Measurements from ENCODE around the genes FGF23 and KCNA6.

- PRO-cap: no peak
Measured at GRCh38 chr12:4270149-4270776, 3.3 kb upstream of the CCND2 start.

DNA sequence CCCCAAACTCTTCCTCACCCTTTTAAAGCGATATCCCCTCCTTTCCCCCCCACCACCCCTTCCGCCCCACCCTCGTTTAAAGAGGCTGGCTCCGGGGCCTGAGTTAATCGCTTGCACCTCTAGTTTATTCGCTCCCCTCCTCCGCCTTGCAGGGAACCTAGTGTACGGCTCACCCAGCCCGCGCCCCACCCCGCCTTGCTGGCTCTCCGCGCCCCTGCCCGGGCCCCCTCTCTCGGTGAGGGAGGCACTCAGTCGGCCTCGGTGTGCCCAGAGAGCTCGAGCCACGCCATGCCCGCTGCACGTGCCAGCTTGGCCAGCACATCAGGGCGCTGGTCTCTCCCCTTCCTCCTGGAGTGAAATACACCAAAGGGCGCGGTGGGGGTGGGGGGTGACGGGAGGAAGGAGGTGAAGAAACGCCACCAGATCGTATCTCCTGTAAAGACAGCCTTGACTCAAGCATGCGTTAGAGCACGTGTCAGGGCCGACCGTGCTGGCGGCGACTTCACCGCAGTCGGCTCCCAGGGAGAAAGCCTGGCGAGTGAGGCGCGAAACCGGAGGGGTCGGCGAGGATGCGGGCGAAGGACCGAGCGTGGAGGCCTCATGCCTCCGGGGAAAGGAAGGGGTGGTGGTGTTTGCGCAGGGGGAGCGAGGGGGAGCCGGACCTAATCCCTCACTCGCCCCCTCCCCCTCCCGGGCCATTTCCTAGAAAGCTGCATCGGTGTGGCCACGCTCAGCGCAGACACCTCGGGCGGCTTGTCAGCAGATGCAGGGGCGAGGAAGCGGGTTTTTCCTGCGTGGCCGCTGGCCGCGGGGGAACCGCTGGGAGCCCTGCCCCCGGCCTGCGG, 1.2 kb upstream of the CCND2 start:
- PRO-cap: bidirectional peak, plus-strand start at position 79 of the sequence, minus-strand start outside the sequence

DNA sequence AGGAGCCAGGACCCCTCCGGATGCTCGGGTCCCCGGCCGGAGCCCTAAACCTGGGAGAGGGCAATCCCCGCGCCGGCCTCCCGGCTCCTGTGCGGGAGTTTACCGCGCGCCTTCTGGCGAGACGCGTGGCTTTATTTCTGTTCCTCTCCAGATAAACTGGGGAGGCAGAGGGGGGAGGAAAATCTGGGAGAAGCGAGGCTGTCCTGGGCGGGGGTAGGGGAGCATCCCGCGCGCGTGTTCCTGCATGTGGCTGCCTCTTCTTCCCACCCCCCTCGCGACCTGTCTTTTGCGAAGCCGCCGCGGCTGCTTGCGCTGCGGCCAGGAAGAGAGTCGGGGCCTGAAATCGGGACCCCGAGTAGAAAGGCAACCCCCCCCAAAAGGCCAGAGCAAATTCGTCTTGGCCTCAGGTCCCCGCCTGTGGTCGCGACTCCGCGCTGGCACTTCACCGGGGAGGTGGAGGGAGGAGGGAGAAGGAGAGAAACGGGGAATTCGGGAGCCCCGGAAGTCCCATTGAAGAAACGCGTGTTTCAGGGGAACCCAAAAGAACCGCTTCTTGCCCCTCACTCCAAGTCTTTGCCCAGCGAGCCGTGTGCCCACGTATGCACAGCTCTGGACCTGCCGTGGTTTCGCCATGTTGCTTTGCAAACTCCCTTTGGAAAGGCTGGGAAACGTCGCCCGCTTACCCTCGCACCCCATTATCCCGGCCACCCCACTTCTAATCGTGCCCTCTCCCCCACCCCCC, 869 bp downstream of the CCND2 start:
- PRO-cap: no peak

GRCh38 chr12:4276790-4277895, 3.6 kb downstream of the CCND2 start:
- PRO-cap: no peak

DNA sequence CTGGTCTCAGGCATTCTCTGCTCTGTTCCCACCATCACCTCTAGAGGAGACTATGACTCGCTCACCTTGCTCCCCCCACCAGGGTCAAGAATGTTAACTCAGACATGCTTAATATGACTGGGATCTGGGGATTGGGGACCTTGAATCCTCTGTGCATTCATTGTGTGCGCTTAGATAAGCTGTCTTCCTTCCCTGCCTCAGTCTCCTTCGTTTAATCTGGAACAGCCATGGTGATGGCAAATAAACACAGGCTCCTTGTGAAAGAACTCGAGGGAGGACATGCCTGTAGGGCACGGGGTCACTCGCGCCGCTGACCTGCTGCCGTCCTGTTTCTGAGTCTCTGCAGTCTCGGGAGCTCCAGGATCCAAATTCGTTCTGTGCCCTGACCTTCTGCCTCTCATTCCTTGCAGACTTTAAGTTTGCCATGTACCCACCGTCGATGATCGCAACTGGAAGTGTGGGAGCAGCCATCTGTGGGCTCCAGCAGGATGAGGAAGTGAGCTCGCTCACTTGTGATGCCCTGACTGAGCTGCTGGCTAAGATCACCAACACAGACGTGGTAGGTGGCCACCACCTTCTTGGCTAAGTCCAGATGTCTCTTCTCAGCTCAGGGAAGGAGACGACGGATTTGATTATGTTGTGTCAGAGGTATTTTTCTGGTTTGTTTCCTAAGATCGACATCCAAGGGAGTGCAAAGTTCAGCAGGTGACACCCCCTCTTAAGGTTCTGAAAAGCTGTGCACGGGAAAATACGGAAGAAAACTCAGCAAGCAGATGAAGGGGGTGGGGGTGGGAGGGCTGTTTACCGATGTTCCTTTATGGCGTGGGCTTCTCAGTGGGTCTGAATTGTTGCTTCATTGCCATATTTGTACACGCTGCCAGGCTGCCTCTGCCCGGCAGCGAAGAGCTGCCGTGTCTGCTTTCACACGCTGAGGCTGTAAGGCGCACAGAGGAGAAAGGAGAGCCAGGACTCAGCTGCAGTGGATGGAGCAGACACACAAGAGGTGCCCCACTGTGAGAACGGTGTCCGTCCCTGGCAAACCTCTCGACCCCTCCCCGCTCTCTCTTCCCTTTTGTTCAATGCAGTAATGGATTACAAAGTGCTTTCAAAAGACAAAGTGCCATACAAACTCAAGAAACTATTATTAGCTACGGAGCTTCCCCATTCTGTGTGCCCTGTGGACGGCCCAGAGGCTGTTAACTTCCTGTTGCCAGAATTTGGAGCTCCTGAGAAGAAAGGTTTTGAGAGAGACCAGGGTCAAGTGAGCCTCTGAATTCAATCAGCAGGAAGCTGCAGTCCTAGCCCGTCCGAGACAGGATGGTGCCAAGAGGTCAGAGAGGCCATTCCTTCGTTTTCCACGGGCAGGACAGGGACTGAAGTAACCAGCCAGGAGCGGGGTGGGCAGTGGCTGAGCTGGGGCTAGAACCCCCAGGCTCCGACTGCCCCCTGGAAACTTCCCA, 15.4 kb downstream of the CCND2 start:
- PRO-cap: no peak

DNA sequence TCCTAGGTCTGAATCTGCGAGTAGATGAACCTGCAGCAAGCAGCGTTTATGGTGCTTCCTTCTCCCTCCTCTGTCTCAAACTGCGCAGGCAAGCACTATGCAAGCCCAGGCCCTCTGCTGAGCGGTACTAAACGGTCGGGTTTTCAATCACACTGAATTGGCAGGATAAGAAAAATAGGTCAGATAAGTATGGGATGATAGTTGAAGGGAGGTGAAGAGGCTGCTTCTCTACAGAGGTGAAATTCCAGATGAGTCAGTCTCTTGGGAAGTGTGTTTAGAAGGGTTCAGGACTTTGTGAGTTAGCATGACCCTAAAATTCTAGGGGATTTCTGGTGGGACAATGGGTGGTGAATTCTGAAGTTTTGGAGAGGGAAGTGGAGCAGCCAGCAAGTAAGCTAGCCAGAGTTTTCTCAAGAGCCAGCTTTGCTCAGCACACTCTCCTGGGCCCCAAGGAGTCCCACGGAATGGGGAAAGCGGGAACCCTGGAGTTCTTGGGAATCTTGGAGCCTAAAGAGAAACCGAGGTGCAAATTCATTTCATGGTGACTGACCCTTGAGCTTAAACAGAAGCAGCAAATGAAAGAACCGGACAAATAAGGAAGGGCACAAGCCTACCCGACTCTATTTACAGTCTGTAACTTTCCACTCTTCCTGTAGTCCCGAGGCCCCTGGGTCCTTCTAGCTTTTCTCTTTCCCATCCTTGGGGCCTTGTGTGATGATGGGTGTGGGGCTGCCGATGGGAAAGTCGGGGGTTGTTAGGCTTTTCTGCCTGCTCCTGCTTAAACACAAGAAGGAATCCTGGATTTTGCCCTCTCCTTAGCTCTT, 18.3 kb upstream of the TIGAR start:
- PRO-cap: no peak

DNA sequence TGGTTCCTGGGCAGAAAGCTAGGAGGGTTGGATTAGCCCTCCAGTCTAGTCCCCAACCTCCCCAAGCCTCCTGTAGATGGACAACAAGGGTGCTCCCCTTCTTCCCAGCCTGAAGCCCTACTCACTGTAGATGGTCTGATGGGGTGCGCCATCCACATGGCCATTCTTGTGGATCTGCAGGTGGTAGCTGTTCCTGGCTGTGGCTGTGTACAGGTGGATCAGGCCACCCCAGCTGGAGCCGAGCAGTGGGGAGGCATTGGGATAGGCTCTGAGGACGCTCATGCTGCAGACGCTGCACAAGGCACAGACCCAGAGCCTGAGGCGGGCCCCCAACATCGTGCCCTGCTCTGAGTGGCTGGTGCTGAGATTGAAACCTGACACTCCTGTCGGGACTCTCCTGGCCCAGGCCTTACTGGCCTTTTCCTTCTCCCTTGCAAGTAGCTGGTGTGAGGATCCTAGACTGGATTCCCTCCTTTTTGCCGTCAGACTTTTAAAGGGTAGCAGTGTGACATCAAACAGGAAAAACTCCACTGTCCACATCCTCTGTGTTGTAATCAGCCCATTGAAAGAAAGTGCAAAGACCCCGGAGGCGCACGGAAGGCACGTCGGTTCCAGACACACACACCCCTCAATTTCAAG, at the start of gene FGF23:
TSS of gene FGF23 (minus strand) at position 466 of the 639 bp plus-strand sequence.
- PRO-cap: no peak

GRCh38 chr12:4417236-4418477, 28.0 kb downstream of the FGF6 start:
- PRO-cap: no peak

DNA sequence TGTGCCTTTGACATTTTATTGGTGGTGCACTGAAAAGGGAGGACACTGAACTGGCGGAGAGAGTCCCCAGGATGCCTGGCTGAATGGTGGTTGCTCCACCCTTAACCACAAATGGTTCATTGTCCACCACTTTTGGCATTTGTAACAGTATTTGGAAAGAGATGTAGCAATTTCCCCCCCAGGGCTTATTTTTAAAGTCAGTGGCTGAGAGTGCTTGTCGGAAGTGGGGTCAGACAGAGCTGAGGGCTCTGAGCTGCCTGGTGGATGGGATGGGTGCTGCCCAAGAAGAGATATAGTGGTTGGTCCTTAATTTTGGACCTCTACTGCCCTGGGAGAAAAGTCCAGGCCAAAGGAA, 31.5 kb upstream of the FGF6 start:
- PRO-cap: no peak

GRCh38 chr12:4488190-4488954, 42.8 kb upstream of the FGF6 start:
- PRO-cap: no peak

DNA sequence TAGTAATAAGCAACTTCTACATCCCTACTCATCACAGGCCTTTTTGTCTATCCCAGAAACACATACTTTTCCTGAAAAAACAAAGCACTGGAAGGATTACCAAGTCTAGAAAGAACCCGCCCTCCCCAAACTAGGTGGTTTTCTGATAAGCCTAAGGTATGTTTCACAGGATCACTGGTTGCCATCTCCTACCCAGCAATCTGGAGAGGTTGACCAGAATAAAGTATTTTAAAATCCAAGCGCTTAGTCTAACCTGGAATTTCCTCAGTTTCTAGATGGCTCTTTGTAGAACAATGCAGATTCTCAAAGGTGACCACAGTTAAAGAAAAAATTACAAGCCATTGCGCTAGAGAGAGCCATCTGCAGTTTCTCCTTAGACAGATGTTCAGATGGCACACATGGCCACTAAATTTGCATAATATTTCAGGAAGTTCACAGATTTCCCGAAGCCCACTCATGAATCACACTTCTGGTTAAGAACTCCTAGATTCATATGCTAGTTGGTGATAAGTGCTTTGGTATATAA, 893 bp downstream of the AKAP3 start:
- PRO-cap: no peak

DNA sequence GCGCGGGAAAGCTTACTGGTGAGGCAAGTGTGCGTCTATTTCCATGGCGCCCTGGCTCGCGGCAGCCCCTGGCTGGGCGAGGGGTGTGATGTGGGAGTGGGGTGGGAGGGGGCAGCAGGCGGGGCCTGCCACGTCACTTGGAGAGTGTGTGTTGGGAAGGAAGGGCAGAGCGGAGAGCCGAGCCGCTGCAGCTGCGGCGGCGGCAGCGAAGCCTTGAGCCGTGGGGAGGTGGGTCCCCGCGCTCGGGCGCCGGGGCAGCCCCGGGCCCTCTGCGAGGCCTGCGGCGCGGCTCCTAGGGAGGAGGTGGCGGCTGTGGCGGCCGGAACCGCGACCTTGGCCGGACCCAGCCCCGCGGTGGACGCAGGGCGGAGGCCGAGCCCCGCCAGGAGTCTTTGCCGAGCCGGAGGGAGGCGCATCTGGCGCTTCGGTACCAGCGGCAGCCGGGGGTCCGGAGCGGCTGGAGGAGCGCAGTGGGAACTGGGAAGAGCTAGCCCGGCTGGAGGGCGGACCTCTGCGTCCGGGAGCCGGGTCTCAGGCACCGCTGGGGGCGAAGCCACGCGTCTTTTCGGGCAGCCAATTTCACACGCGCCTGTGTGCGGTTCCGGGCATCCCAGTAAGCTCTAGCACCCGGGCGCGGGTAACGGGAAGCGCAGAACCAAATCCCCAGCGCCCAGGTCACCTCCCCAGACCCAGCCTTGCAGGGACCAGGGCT, at the start of gene KCNA6:
TSS of gene KCNA6 (plus strand) at position 167 of the 712 bp plus-strand sequence.
- PRO-cap: no peak

DNA sequence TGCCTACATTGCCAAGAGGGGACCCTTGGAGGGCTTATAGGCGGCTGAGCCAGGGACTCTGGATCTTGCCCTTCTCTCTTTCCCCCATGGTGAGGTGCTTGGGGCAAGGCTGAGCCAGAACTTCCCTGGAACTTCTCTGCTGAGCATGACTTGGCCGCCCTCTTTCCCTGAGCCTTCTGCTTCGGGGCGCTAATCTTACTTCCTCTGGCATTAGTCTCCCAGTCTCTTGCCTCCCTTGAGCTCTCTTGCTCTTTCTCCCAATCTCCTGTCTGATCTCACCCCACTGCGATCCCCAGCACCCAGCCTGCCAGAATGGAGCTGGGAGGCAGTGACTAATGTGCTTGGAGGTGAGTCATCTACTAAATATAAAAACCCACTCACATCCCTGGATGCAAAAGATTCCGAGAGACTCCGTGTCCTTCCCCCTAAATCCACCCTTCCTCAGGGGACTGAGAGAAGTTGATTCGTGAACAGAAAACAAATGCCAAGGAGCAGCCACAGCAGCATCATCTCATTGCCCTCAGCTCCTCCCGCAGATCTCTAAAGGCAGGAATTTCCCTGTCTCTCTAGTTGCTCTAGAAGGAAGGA, 45.8 kb upstream of the KCNA5 start:
- PRO-cap: no peak

GRCh38 chr12:5059500-5059820, 15.8 kb downstream of the KCNA5 start:
- PRO-cap: no peak

- PRO-cap: no peak
Measured at GRCh38 chr12:5122170-5122743, 78.6 kb downstream of the KCNA5 start.

- PRO-cap: no peak
Measured at GRCh38 chr12:5431047-5431565, 802 bp upstream of the NTF3 start.

- PRO-cap: no peak
Measured at GRCh38 chr12:5480165-5480799, 48.4 kb downstream of the NTF3 start.

DNA sequence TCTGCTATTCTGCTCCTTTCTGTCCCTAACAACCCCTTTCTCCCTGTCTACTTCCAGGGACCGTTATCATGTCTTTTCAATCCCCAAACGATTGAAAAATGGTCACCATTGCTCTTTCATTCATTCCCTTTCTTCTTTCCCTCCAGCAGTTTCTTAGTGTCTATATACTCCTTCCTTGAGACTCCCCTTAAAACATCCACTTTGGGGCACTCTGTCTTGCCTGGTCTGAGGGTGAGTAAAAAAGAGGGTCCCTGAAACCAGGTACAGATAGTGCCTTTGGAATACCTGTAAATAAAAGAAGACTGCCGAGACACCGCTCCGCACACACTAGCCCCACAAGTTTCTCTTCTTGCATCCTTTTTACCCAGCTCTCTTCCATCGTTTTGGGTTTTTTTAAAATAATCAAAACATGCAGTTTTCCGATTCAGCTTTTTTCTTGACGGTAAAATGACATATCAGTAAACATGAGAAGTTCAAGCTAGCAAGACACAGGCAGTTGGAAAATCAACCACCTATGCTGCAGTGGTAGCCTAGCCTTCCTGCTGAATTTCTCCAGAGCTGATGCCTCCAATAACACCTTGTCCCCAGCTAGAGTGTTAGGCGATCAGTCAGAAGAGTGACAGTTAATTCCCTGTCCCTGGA, 1.6 kb upstream of the ANO2 start:
- PRO-cap: no peak

GRCh38 chr12:6058382-6058941, 66.0 kb downstream of the VWF start:
- PRO-cap: no peak

GRCh38 chr12:6072007-6073019, 52.2 kb downstream of the VWF start:
- PRO-cap: unidirectional peak, minus-strand start at chr12:6072338; bidirectional peak, plus-strand start at chr12:6072742, minus-strand start at chr12:6072426